Mononuclear cell (primary cell): ENCODE data around the genes NR2F6, JAK3 and JUND.

DNA sequence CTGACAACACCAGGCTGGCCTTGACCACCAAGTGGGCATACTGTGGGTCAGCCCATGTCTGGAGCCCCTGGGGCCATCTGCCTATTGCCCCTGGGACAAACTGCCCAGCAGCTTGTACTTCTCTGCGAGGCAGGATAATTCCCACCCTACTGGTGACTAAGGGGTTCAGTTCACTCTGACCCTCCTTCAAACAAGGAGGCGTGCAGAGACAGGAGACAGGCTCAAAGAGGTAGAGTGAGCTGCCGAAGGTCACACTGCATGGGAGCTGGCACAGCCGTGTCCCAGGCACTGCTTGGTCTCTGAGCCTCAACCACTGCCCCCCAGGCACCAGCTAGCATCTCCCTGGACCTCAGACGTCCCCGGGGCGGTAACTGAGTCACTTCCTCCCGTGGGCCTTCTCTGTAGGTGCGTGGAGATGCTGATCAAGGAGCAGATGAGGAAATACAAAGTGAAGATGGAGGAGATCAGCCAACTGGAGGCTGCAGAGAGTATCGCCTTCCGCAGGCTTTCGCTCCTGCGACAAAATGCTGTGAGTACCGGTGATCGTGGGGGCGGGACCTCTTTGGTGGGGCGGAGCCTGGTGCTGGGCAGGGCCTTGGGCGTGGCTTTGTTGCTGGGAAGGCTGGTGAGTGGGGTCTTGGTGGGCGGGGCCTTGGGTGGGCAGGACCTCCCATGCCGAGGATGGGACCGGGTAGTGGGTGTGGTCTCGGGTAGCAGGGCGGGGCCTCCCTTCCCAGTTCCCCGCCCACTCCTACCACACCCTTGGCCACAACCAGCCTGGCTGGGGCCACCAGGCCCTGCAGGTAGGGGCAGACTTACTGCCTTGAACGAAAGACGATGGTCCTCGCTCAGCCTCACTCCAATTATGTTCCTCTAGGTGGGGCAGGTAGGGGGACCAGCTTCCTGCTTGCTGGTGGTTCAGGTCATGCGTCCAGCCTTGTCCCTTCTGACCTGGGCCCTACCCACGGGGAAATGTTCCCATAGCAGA is 5.7 kb upstream of the USE1 start:
- RRBS = no CpG with 5 or more reads among the region's 29 CpGs

DNA sequence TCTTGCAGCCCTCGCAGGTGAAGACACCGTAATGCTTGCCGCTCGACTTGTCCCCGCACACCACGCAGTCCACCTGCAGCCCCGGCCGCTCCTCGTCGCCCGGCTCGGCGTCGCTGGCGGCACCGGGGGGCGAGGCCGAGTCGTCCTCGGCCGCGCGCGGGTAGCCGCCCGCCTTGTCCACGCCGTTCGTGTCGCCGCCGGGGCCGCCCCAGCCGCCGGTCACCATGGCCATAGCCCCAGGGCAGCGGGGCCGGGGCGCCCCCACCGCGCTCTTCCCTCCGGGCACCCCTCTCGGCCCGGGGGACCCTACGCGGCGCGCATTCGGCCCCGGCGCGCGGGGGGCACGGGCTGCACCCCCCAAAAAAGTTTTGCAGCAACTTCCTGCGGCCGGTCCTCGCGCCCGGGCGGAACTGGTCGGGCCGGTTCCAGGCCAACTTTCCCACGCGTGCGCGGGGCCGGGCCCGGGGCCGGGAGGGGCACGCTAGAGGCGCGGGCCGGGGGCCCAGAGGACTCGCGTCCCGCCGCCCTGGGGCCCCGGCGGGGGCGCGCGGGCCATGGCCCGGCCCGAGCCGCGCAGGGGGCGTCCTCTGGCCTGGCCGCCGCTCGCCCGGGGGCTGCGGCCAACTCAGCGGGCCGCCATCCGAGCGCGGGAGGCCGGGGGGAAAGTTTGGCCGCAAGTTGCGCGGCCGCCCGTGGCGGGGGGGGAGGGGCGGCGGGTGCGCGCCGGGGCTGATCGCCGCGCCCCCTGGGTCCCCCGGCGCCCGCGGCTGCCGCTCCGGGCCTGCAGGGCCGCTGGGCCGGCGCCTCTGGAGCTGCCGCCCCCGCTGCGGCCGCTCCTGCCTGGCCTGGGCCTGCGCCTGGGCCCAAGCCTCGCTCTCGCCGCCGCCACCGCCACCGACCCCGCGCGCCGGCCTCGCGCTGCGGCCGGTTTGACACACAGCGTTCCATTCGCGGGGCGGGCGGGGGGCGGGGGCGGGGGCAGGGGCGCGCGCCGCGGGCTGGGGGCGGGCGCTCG is at the start of gene NR2F6:
TSS of gene NR2F6 (minus strand) at position 931 of the 1,015 bp plus-strand sequence.
- RRBS = 1% methylated on average over 89 of the region's 154 CpGs

- RRBS = no CpG with 5 or more reads among the region's 25 CpGs
Observed at GRCh38 chr19:17332721-17333335, 1.8 kb downstream of the ANO8 start.

DNA sequence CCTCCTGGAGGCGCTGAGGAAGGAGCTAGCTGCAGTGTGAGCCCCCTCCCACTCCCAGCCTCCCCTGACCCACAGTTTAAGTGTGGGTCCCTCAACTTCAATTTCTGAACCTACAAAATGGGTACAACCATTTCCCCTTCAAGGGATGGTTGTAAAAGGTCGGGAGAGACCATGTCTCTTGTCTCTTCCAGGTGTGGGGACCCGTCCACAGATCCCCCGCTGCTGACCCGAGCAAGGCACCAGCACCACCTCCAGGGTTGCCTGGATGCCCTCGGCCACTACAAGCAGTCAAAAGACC is 3.9 kb downstream of the GTPBP3 start:
- RRBS = no CpG with 5 or more reads among the region's 6 CpGs

- RRBS = 90% methylated on average over 1 of the region's 40 CpGs
Observed at GRCh38 chr19:17403166-17404024, 2.0 kb downstream of the BST2 start.

DNA sequence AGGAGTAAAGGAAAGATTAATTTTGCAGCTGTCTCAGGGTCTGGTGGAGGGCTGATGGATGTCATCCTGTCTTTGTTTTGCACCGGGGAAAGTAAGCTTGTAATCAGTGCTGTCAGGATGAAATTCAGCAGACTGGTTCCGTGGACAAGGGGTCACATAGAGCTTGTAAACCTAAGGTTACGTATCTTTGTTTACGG is 7.2 kb upstream of the MVB12A start:
- RRBS = no CpG with 5 or more reads among the region's 4 CpGs

DNA sequence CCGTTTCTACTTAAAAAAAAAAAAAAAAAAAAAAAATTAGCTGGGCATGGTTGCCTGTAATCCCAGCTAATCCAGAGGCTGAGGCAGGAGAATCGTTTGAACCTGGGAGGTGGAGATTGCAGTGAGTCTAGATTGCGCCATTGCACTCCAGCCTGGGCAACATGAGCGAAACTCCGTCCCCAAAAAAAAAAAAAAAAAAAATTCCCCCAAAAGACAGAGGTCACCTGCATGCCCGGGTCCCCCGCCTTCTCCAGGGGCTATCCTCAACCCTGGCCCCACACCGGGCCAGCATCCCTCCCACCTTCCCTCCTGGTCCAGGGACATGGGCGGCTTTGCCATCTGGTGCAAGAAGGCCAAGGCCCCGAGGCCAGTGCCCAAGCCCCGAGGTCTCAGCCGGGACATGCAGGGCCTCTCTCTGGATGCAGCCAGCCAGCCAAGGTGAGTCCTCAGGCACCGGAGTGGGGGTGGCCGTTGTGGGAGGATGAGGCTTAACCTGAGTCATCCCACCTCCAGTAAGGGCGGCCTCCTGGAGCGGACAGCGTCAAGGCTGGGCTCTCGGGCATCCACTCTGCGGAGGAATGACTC is 3.4 kb downstream of the MVB12A start:
- RRBS = 97% methylated on average over 7 of the region's 19 CpGs

GRCh38 chr19:17605603-17606967 is 50.6 kb downstream of the COLGALT1 start:
- RRBS = no CpG with 5 or more reads among the region's 103 CpGs

GRCh38 chr19:17842859-17843673 is 4.7 kb downstream of the JAK3 start:
- RRBS = 93% methylated on average over 4 of the region's 21 CpGs

GRCh38 chr19:17847246-17848358 is at the start of gene JAK3:
Gene JAK3, minus strand, starts transcription at chr19:17847982.
- RRBS = no CpG with 5 or more reads among the region's 43 CpGs

DNA sequence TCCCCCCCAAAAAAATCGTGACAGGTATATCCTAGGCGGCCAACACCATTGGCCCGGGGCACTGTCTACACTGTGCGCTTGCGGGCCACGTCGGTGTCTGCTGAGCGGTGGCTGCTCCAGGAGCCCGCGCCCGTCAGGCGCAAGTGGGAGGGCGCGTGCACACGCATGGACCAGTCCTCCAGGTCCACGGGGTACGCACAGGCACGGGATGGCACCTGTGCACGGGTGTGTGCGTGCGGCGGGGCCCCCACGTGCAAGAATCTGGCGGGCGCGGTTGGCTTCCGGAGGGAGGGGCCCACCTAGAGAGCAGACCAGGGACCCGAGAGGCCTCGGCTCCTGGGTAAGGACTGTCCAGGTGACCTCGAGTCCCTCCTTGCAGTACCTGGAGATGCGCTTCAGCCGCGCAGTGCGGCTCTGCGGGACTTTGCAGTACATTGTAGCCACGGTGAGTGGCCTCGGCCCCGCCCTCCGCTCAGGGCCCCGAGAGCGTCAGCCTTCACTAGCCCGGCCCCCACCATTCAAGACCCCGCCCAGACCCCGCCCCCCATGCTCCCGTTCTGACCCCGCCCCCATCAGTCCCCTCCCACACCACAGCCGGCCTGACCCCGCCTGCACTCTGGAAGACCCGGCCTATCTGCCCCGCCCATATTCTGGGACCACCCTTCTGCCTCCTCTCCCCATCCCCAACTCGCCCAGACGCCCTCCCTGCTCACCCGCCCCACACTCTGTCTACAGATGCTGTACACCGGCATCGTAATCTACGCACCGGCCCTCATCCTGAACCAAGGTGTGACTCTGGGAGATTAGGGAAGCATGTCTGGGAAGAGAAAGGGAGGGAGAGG is 2.2 kb downstream of the SLC5A5 start:
- RRBS = 6% methylated on average over 10 of the region's 57 CpGs

DNA sequence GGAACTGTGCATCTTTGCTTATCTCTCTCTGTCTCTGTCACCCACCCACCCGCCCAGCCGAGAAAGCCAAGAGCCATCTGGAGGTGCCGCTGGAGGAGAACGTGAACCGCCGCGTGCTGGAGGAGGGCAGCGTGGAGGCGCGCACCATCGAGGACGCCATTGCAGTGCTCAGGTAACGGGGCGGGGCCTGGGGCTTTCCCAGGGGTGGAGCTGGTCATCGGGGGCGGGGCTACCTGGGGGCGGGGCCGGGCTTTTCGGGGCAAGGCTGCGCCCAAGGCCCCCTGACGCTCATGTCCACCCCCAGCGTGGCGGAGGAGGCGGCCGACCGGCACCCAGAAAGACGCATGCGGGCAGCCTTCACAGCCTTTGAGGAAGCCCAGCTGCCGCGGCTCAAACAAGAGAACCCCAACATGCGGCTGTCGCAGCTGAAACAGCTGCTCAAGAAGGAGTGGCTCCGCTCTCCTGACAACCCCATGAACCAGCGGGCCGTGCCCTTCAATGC is 10.4 kb downstream of the CCDC124 start:
- RRBS = 85% methylated on average over 8 of the region's 35 CpGs

- RRBS = no CpG with 5 or more reads among the region's 13 CpGs
Observed at GRCh38 chr19:18000085-18000684, 7.8 kb upstream of the ARRDC2 start.

GRCh38 chr19:18013703-18014599 is 6.0 kb downstream of the ARRDC2 start:
- RRBS = 95% methylated on average over 2 of the region's 15 CpGs

DNA sequence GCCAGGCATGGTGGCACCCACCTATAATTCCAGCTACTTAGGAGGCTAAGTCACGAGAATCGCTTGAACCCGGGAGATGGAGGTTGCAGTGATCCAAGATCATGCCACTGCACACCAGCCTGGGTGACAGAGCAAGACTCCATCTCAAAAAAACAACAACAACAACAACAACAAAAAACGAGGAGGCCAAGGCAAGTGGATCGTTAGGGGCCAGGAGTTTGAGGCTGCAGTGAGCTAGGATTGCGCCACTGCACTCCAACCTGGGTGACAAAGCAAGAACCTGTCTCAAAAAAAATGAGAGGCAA is 5.3 kb downstream of the PIK3R2 start:
- RRBS = no CpG with 5 or more reads among the region's 6 CpGs

- RRBS = no CpG with 5 or more reads among the region's 18 CpGs
Observed at GRCh38 chr19:18204972-18205471, 1.2 kb upstream of the RAB3A start.

DNA sequence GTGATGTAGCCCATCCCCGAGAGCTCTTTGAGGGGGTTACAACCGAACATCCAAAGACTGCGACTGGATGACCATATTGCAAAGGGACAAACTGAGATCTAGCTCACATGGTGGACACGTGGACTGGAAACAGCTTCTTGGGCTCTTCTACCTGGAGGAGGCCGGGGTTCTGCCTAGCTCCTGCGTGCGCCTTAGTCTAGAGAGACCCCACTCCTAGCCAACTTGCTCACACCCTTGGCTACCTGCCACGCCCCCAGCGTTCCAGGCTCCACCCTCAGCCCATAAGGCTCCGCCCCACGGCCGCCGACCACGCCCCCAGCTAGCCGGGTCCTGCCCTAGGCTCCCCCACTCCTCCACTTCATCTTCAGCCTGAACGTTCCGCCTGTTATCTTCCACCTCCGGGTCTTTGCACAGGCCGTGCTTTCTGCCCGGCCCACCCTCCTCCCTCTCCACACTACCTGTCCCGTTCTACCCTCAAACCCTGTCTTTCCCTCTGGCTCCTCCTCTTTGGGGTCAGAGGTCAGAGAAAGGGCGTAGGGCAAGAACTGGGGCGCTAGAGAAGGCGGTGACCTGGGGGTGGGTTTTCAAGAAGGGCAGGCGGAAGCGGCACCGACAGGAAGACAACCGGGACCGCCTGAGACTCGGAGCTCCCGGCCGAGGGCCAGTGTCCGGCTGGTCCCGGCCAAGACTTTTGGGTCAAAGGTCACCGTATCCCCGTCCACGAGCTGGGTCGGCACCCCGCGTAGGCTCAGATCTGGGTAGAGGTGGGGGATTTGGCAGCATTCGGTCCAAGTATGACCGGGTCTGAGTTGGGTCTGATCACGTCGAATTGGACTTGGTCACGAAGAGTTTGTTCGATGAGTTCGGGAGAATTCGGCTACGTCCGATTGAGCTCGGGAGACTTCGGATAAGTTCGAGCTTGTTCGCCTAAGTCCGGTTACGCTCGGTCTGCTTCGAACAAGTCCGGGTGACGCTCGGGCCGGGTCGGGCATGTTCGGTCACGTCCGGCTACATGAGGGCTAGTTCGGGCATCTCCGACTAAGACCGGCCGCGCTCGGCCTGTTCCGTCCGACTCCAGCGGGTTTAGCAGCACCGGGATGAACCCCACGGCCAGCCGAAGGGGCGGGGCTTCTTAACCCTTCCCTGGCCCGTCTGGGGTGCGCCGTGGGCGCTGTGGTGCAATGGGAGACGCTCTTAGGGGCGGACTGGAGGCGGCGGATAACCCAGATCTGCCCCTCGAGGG is 2.2 kb downstream of the PDE4C start:
- RRBS = 6% methylated on average over 29 of the region's 88 CpGs

GRCh38 chr19:18280944-18281977 is at the start of gene JUND:
Gene JUND, minus strand, starts transcription at chr19:18281622.
- RRBS = 1% methylated on average over 54 of the region's 152 CpGs

DNA sequence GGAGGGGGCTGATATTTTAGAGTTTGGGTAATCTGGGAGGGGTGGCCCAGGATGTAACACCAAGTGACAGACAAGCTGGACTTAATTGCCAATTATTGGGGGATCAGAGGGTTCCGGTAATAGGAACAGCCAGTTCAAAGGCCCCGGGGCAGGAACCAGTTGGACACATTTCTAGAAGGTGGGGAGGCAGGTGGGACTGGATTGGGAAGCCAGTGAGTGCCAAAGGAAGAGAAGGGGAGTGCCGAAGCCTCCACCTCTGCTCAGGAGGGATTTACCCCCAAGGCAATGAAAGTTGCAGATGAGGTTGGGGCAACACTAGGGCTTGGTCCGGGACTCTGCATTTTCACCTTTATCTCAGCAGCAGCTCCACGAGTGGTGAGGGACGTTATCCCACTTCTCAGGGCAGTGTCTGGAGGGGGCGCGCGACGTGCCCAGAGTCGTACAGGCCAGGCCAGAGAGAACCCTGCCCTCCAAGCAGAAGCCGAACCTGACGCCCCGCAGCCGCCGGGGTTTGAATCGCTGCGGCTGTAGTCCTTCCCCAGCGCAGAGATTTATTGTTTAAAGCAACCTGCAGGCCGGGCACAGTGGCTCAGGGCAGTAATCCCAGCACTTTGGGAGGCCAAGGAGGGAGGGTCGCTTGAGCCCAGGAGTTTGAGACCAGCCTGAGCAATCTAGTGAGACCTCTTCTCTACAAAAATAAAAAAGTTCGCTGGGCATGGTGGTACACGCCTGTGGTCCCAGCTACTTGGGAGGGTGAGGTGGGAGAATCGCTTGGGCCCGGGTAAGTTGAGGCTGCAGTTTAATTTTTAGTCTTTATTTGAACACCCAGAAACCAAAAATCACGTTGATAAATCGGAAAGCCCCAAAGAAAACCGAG is 5.8 kb upstream of the JUND start:
- RRBS = 92% methylated on average over 5 of the region's 28 CpGs

- RRBS = no CpG with 5 or more reads among the region's 23 CpGs
Observed at GRCh38 chr19:18289789-18291019, 8.8 kb upstream of the JUND start.